Placental pericyte (primary cell): ENCODE data around the genes DIP2B and CELA1.

DNA sequence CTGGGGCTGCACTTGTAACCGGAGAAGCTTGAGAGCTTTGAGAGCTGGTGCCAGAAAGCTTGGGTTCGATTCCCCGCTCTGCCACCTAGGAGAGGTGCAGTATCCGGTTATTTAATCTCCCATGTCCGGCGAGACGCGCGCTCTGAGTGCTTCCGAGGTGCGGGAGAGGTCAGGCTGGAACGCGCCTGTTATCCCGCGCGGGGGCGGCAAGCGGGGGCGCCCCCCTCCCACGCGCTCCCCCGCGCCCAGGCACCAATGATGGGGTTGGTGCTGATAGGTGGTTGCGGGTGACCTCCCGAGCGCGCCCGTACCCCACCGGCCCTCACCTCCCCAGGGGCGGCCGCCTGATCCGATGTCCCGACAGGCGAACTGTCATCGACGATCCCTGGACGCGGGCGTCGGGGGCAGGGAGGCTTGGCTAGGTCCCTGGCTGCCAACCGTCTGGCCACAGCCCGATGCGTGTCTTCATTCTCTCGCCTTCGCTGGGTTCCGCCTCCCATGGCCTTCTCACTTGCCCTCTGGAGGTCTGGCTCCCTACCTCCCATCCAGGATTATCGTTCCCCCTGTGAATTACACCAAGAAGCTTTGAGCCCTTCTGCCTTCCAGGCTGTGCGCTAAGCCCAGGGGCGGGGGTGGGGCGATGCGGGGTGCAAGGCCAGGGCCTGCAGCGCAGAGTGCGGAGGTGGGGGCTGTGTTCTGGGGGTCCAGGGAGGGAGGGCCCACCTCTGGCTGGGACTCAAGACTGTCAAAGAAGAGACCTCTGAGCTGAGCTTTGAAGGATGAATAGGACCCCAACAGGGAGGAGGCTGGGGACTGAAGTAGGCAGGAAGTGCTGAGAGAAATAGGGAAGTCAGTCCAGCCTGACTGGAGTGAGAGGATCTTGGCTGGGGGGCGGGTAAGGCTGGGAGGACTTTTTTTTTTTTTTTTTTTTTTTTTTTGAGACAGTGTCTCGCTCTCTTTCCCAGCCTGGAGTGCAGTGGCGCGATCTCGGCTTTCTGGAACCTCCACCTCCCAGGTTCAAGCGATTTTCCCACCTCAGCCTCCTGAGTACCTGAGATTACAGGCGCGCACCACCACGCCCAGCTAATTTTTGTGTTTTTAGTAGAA lies 7.7 kb upstream of the RACGAP1 start:
- CAGE, long polyA plus RNA, result no peak

DNA sequence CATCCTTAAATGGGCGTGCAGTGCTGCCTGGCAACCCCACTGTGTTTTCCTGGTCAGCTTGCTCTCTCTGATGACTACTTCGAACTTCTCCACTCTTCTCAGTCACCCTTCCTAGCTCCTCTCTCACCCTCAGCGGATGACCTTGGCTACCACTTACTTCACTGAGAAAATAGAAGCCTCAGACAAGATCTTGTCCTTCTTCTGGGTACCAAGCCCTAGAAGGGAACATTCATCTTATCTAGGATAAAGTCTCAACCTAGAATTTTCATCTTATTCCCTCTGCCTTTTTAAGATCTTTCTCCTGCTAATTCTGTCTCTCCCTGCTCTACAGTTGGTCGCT lies 9.2 kb downstream of the ASIC1 start:
- CAGE, long polyA plus RNA, result no peak

GRCh38 chr12:50080941-50081576 lies 4.1 kb upstream of the SMARCD1 start:
- CAGE, long polyA plus RNA, result no peak

GRCh38 chr12:50101764-50103188 lies 1.5 kb upstream of the GPD1 start:
- CAGE, long polyA plus RNA, result no peak

DNA sequence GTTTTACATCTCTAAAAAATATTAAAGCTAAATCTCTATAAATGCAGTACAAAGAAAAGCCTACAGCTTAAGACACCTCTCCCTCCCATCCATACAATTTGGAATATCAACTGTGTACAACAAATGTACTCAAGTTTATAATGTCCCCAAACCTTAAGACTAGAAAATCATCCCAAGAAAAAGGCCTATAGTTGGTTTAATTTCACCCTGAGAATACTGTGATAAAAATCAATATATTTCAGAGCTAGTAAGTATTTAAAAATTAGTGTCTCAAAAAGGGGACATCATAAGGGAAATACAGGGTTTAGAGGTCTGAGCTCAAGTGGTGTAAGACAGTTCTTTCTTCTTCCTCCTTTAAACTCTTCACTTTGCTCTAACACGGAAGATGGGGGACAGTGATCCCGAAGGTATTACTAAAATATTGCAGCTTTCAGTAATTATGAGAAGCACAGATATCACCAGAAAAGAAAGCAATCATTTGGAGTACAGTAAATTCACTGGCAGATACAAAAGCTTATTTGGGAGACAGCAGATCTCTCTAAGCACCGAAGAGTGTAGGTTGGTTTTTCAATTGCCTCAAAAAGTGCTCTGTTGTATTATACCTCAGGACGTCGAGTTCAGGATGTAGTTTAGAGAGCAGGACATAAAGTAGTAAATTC lies 8.8 kb upstream of the CERS5 start:
- CAGE, long polyA plus RNA, result no peak

GRCh38 chr12:50401519-50401755 lies 752 bp downstream of the LARP4 start:
- CAGE, long polyA plus RNA, result no peak

DNA sequence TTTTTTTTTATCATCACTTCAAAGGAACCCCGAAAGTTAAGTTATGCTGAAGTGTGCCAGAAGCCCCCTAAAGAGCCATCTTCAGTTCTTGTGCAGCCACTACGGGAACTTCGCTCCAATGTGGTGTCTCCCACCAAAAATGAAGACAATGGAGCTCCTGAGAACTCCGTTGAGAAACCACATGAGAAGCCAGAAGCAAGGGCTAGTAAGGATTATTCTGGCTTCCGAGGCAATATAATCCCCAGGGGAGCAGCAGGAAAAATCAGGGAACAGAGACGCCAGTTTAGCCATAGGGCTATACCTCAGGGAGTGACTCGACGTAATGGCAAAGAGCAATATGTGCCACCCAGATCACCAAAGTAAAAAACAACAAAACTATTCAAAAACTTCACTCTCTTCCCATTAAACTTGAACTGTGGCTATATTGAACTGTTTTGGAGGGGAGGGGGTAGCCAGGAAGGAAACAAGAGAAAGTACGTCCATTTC lies 29.2 kb upstream of the DIP2B start:
- CAGE, long polyA plus RNA, result no peak

DNA sequence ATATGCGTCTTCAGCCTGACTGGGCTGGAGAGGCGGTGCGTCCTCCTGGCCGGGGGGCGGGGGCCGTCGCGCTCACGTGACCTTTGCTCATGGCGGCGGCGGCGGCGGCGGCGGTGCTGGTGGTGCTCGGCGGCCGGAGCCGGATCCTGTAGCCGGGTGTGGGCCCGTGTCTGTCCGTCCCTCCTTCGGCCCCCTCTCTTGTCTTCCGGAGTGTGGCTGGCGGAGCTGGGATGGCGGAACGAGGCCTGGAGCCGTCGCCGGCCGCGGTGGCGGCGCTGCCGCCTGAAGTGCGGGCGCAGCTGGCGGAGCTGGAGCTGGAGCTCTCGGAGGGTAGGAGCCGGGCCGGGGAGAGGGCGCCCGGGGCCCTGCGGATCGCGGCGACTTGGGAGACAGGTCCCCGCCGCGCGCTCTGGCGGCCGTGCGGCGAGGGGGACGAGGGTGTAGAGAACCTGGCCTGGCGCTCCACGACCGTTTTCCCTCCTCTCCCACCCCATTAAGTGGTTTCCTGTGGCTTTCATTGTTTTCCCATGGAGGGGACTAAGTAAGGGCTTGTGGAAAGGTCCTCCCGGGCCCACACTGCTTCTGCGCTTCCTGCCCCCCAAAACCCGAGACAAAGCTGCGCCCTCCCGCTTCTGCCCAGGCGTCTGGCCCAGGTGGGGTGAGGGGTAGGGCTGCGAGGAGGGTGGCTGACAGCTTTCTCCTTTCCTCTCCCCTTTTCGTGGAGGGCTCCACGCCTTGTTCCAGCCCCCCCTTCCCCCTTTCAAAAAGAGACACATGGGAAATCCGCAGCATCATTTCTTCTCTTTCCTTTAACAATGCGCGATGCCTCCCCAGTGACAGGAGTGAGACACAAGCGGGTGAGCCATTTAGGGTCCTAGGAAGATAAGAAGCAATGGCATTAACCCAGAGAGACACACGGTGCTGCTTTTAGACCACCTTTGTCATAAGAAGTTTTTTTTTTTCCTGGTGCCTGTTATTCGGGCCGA lies at the start of gene DIP2B:
TSS of gene DIP2B (plus strand) at position 75 of the 986 bp plus-strand sequence.
- CAGE, long polyA plus RNA, result no peak

DNA sequence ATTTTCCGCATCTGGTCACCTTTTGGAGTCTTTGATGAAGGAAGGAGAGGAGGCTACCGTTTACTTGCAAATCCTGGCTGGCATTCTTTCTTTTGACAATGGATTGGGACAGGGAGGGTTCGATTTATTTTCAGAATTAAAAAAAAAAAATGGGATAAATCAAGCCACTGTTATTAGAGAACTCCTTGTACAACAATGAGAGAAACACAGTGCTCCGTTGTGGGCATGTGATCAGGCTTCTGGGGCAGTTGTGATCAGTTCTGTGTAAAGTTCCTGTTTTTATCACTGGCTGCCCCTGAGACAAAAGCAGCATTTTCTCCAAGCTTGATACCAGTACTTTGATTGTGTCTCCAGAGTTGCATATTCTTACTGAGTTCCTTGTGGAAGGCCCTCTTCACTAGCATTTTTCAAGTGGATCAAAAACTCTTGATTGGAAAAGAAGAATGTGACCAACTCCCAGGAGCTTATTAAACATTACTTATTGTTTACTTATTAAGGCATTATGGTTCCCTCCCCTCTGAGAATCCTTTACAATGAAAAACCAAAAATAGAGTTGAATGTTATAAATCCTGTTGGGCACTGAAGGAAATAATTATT lies 1.2 kb downstream of the DIP2B start:
- CAGE, long polyA plus RNA, result no peak

DNA sequence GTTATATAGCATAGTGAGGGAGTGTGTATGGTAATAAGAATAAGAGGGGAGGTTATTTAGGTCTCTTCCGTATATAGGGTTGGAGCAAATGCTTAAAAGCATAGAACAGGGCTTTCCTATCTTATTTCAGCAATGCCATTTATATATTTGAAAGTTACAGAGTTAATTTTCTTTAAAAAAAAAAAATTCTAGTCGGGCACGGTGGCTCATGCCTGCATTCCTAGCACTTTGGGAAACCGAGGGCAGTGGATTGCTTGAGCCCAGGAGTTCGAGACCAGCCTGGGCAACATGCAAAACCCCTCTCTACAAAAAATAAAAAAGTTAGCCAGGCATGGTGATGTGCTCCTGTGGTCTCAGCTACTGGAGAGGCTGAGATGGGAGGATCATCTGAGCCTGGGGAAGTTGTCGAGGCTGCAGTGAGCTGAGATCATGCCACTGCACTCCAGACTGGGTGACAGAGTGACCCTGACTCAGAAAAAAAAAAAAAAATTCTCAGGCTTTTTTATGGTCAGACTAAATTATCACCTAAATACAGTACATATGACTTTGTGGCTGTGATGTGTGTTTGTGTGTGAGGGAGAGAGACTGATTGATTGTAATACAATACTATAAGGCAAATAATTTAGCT lies 57.6 kb downstream of the DIP2B start:
- CAGE, long polyA plus RNA, result no peak

- CAGE, long polyA plus RNA, result no peak
Observed at GRCh38 chr12:50752269-50752885, 11.5 kb upstream of the ATF1 start.

DNA sequence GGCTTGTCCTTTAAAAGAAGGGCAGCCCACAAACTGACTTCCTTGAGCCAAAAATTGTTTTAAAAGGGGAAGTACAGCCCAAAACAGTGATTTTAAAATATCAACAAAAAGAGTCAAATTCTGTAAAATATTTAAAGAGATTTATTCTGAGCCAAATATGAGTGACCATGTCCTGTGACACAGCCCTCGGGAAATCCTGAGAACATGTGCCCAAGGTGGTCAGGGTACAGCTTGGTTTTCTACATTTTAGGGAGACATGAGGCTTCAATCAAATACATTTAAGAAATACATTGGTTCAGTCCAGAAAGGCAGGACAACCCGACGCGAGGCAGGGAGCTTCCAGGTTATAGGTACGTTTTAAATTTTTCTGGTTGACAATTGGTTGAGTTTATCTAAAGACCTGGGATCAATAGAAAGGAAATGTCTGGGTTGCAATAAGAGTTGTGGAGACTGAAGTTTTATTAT lies 1.1 kb upstream of the METTL7A start:
- CAGE, long polyA plus RNA, result no peak

GRCh38 chr12:50987051-50987435 lies 34.7 kb downstream of the HIGD1C start:
- CAGE, long polyA plus RNA, result no peak

GRCh38 chr12:51028025-51029306 lies 2.3 kb upstream of the SLC11A2 start:
- CAGE, long polyA plus RNA, result no peak

DNA sequence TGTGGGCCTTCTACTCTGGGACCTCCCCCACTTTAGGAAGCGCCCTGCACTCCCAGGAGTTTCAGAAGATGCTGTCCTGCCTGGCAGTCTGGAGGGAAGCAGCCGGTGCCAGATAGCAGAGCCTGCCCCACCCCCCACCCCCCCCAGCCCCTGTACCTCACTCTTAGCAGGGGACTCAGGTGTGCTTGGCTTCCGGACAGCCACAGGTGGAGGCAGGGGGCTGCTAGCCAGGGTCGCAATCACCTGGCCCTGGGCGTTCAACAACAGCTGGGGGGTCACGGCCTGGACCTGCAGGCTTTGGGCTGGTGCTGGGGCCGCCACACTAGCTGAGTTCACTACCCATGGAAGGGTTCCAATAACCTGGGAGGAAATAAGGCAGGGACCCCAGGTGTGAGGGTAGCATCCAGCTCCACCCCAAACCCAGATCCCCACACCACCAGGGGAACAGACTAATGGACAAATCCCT lies 22.0 kb downstream of the POU6F1 start:
- CAGE, long polyA plus RNA, result no peak

- CAGE, long polyA plus RNA, result no peak
Observed at GRCh38 chr12:51217547-51217734, 421 bp downstream of the POU6F1 start.

DNA sequence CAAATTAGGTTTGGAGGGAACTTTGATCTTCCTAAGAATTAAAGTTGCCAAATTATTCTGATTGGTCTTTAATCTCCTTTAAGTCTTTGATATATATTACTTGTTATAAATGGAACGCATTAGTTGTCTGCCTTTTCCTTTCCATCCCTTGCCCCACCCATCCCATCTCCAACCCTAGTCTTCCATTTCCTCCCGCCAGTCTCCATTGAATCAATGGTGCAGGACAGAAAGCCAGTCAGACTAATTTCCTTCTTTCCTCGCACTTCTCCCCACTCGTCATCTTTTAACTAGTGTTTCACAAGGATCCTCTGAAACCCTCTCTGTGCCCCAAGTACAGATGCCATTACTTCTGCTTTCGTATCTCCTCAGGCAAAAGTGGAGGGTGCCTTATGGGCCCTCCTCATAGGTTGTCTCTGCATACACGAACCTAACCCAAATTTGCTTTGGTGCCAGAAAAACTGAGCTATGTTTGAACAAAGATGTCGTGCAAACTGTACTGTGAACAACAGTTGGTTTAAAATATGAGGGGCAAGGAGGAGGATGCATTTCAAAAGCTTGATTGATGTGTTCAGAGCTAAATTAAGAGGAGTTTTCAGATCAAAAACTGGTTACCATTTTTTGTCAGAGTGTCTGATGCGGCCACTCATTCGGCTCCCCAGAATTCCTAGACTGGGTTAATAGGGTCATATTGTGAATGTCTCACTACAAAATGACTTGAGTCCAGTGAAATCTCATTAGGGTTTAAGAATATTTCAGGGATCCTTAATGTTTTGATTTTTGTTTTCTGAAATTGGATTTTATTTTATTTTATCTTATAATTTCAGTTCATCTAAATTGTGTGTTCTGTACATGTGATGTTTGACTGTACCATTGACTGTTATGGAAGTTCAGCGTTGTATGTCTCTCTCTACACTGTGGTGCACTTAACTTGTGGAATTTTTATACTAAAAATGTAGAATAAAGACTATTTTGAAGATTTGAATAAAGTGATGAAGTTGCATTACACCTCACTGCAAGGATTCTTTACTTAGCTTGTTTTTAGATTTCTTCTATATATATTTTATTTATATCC lies 4.5 kb downstream of the DAZAP2 start:
- CAGE, long polyA plus RNA, result no peak

DNA sequence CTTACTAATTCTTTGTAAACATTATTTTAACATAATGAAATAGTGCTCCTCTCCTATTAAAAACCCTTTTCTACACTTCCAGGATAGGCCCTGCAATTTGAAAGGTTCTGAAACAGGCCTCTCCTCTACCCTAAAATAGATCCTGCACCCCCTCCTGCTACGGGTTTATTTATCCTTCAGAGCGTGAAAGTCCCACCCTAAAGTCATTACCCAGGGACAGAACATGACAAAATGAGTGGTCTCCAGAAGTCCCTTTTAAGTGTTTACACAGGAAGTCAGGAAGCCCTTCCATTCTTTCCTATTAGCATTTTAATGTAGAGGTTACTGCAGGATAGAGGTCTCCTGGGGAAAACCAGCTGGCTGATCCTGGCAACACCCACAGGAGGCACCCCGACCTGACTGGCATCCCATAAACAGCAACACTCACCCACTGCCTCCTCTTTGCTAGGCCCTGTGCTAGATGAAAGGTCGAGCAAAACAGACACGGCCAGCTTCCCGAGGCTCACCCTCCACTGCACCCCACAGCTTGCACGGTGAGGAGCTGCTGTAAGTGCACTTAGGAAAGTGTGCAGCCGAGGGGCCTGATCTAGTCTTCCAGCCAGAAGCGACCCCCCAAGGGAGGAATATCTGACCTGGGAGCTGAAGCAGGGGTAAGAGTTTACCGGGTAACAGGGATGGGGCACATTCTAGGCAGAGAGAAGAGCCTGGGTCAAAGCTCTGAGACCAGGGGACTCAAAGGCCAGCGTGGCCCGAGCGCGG lies 8.9 kb downstream of the DAZAP2 start:
- CAGE, long polyA plus RNA, result no peak

- CAGE, long polyA plus RNA, result no peak
Observed at GRCh38 chr12:51320499-51321036, 3.4 kb downstream of the BIN2 start.

GRCh38 chr12:51346443-51347051 lies at the start of gene CELA1:
CELA1 (minus strand) TSS chr12:51346679.
- CAGE, long polyA plus RNA, result no peak